Metastatic Liver Carcinoma in the Lung (tissue), 2 donors: Measurements from ENCODE around the gene PCDH12.

DNA sequence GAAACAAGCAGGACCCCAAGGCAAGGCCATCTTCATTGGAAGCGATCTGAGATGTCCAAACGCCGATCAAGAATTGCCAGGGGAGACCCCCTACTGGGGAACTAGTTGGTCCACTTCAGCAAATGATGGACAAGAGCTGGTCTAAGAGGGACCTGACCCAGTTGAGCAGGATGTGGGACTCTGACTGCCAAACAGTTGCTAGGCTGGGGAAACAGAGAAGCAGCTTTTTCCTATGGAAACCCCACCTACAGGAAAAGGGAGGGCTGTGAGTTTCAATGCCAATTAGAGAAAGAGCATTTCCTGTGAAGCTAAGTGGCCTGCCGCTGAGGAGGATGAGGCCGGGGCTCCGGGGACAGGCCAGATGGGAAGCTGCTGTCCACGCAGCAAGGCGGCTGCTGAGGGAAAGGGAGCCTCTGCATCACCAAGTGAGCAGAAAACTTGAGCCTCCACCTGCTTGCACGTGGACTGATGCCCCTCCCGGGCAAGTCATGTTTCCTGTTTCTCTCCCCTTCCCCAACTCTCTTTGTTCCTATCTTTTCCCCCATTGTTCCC lies at the start of gene PCDH12:
Gene PCDH12, minus strand, starts transcription at position 202 of the 552 bp plus-strand sequence.
- PRO-cap, 2 experiments: peak in 2 of 2 experiments; most common plus-strand start position 360 of the sequence (in 2); most common minus-strand start position 75 of the sequence (in 1)

DNA sequence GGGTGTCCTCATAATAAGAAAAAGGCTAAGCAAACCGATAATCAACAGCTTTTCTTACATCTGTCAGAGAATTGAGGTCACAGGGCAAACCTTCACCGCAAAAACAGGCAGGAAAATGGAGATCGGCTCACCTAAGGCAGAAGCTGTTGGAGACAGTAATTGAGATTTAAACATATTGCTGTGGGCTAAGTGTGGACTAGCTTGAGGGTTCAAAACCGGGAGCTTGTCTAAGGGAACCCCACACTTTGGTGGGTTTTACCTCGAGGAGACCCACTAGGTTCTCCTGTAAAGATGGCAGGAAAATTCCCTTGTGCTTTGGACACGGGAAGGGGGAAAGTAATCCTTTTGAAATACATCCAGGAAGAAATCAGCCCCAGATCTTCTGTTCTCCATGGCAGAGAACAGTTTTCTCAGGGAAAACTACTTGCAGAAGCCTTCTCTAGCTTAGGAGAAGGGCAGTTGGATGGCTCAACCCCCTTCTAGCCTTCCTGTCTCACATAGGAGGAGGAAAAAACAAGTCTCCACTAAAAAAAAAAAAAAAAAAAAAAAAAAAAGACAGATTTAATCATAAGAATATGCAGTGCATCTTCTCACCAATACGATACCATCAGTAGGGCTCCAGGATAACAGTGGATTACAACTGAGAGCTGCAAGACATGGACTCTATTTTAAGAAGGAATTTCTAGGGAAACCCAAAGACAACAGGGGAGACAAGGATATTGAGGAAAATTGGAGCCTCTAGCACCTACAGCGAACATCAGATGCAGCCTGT lies 17.6 kb downstream of the GNPDA1 start:
- PRO-cap, 2 experiments: no peak in any of the 2 experiments

GRCh38 chr5:141996879-141997613 lies 15.8 kb downstream of the GNPDA1 start:
- PRO-cap, 2 experiments: no peak in any of the 2 experiments

DNA sequence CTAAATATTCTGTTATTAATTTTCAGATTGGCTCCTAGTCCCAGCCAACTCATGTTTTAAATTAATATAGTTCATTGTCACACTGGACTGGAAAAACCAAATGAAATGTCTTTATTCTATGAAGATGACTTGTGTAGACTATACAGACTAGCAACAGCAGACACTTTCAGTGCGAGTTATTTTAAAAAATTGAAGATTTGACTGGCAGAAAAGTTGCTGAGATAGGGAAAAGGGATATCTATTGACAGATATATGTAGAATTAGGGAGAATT lies 21.5 kb downstream of the NDFIP1 start:
- PRO-cap, 2 experiments: no peak in any of the 2 experiments

- PRO-cap, 2 experiments: no peak in any of the 2 experiments
Measured at GRCh38 chr5:142131732-142132151, 23.2 kb downstream of the NDFIP1 start.

DNA sequence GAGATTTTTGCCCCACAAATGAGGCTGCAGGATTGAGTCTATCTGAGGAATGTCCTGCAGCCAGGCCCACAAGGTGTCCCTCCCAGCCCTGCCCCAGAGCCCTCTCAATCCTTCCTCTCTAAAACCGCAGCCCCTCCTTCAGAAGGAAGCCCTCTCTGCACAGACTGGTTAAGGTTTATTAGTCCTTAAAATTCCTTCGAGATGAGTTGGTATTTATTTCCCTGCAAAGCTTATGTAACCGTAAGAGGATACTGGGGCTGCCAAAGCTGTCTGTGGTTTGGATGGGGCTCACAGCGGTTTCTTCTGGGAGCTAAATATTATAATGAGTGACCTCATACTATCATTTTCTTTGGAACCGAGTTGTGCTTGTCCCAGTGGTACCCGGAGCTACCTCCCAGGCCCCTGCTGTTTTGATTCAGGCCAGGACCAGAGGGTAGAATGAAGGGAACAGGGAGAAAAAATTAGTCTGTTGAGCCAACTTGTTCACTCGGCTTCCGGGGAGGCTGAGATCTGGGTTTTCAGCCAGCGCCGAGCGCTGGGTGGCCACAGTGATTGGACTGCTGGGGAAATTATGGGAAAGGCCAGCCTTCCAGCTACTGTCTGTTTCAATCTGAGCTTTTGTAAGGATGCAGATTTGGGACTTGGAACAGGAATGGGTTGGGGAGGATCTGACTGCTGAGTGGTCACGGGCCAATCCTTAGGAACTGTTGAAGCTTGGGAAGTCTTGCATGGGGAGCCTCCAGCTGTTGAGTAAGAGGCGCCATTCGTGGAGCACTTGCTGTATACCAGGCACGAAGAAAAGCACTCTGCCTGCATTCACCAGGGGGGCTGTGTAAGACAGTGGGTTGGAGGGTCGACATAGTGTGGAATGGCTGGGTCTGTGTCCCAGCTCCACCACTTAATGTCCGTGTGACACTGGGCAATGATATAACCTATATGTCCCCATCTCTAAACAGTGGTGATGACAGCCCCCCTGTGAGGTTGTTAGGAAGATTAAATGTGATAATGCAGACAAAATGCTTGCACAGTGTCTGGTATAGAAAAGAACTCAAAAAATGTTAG lies 107.6 kb downstream of the NDFIP1 start:
- PRO-cap, 2 experiments: peak in 1 of 2 experiments; most common plus-strand start position 263 of the sequence (in 1)

DNA sequence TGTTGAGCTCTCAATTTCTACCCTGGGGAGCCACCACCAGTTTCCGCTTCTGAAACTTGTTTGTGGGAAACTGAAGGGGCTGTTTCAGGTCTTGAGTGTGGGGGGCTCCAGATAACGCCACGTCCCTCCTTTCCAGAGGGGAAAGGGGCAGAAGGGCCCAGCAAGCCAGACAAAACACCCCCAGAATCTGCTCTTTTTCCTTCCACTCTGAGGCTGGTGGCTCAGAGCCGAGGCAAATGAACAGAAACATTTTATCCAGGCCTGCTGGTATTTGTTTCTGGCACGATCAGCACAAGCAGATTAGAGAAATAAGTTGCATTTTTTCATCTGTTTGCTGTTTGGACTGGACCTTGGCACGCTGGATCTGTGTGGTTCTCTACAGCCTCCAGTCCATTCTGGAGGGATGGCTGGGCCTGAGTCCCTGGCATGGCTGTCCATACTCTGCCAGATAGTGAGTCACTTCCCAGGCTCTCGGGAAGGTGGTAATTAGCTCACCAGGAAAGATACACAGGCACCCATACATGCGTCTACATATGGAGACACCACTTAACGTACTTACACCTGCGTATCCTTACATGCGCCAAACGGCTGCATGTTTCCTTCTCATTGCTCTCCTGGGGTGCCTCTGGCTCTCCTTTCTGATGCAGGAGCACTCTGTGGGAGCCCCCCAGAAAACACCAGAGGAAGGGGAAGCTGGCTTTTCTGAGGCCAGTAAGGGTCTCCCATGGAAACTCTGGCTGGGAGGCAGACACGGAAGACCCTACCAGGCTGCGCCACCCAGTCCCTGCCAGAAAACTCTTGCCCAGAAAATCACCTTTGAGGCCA lies 78.6 kb downstream of the SPRY4 start:
- PRO-cap, 2 experiments: no peak in any of the 2 experiments

DNA sequence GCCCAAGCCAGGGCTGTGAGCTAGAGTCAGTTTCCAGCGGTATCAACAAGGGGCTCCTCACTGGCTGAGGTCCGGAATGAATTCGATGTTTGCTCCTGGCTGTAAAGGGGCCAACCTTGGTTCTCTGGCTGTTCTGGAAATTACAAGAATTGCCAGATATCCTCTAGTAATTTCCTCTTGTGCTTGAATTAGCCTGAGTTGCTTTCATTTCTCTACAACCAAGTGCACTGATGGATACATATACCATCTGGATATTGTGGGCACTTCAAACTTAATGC lies 129.2 kb upstream of the SPRY4 start:
- PRO-cap, 2 experiments: no peak in any of the 2 experiments

- PRO-cap, 2 experiments: no peak in any of the 2 experiments
Measured at GRCh38 chr5:142509417-142509786, 176.5 kb downstream of the FGF1 start.

DNA sequence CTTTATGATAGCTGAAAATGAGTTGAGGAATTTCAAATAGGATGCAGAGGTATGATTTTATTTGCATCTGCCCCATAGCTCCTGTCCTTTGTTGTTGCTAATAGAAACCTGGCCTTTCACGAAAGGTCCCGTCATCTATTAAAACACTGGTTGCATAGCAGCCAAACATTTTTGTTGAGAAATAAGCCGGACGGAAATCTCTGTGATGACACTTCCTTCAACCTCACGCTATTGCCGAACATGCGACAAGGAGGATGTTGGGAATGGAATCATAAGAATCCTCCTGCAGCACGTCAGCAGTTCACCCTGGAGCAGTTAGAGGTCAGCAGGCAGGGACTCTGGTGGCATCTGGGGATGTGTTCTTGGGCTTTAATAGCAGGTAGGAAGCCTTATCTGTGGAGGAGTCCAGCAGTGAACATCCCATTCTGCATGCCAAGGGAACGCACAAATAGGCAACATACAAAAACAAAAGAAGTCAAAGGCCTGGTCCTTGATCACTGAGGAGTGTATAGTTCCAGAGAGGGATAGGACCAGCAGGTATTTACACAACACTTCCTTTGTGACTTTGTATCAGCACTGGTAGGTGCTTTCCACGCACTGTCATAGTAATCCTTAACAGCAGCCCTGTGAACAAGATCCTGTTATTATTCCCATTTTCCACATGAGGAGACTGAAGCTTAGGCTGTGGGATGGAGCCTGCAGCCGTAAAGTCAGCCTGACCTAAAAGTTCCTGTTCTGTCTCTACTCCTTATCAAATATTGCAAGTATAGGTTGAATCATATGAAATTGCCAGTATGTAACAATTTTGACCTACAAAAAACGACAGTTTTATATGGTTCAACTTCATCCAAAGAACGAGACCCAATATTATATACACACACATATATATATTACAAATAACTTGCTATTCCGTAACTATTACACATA lies 33.5 kb downstream of the ARHGAP26 start:
- PRO-cap, 2 experiments: peak in 2 of 2 experiments; most common plus-strand start position 299 of the sequence (in 2); most common minus-strand start position 90 of the sequence (in 2)

GRCh38 chr5:142813794-142814723 lies 43.9 kb downstream of the ARHGAP26 start:
- PRO-cap, 2 experiments: no peak in any of the 2 experiments

- PRO-cap, 2 experiments: no peak in any of the 2 experiments
Measured at GRCh38 chr5:142816175-142816933, 46.2 kb downstream of the ARHGAP26 start.

DNA sequence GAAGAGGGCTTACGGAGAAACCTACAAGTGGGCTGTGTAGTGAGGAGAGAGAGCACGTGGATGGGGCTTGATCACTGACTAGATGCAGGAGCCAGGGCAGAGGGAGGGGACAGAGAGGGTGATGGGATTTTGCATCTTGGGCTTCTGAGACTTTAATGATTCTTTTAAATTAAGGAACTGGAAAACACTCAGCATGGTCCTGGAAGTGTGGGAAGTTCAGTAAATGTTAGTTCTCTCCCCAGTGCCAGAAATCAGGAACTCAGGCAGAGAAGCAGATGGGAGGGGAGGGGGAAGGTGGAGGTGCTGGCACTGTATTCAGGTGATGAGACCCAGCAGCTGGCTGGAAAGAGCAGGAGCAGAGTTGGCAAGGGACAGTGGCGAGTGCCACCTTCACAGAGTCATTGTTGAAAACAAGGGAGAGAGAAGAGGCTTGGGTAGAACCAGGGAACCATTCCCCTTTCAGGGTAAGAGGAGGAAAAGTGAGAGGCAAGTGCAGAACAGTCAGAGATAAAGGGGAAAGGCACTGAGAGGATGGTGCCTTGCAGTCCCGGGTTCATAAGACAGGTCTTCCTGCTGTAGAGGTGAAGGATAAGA lies 46.9 kb downstream of the ARHGAP26 start:
- PRO-cap, 2 experiments: no peak in any of the 2 experiments

DNA sequence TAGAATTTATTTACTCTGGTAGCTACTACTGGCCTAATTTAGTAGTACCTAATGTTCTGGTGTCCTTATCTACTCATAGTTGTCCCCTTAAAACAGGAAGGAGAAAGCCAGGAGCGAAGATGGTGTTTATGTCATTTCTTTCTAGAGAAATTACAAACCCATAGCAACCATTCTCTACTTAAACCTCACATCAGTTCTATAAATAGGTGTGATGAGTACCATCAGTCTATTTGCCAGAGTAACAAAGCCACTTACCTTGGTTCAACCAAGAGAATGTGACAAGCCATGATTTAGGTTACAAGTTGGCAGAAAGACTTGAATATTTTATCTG lies 286.6 kb downstream of the ARHGAP26 start:
- PRO-cap, 2 experiments: no peak in any of the 2 experiments

DNA sequence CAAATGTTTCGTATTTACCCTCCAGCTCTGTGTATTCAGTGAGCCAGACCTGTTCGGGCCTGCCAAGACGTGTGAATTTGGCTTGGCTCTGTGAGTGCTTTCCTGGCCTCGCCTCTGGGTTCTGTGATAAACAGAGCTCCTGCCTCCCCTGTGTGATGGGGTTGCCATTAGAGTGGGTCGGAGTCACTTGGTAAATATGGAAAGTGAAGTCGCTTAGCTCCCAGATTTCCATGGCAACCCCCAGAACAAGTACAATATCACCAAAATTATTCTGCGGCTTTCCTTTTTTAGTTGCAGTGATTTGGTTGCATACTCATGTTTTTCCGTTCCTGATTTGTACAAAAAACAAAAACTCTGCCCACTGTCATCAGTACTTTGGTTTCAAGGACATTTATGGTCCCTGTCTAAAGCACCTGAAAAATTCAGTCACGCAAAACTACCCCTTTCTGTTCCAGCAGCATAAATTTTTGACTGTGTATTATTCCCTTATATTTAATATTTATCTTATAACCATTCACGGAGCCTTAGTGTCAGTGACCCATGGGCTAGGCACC lies 260.2 kb downstream of the NR3C1 start:
- PRO-cap, 2 experiments: no peak in any of the 2 experiments

GRCh38 chr5:143371966-143372471 lies 31.5 kb downstream of the NR3C1 start:
- PRO-cap, 2 experiments: no peak in any of the 2 experiments

- PRO-cap, 2 experiments: no peak in any of the 2 experiments
Measured at GRCh38 chr5:143388956-143389572, 14.4 kb downstream of the NR3C1 start.

DNA sequence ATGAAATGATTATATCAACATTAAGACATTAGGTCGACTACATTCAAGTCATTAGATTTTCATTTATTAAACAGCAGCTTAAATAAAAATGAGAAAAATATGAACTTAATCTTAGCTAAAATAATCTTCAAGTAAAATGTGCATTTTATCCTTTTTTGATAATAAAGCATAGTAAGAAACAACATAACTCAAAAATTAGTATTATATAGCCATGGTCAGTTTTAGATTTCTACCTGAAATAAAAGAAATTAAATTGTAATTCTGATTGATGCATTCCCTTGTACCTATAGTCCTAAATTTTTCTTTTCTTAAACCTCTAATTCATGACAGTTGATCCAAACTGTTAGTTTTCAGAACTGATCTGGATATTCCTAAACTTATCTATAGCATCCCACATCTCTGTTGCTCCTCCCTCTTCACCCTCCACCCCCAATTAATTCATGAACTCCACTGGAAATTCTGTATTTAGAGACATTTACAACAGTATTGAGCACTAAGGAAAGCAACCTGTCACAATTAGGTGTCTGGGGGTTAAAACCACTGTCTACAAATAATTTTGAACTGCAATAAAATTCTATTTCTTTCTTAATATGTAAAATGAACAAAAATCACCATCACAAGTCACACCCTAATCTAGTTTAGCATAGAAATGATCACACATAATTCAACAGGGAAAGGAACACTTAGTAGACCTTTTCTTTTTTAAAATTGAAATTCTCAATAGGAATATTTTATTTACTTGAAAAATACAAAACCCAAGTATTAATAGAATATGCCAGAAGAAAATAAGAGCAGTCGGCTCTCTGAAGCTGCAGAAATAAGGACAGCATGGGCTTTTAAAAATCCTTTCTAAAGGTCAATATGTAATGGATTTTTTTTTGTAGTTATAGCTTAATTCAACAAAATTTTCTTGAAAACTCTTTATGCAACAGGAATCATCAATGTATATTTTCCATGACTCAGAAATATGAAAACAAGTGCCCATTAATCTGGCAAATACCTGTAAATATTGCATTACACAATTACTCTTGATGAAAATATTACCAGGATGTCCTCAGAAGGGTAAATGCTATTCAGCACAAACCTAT lies 8.6 kb downstream of the NR3C1 start:
- PRO-cap, 2 experiments: no peak in any of the 2 experiments

GRCh38 chr5:143434424-143434996 lies 31.0 kb upstream of the NR3C1 start:
- PRO-cap, 2 experiments: peak in 1 of 2 experiments; most common plus-strand start chr5:143434815 (in 1); most common minus-strand start chr5:143434779 (in 1)

- PRO-cap, 2 experiments: no peak in any of the 2 experiments
Measured at GRCh38 chr5:143583429-143583862, 180.0 kb upstream of the NR3C1 start.